Subcutaneous preadipocyte (primary cell): ENCODE results near the gene TTYH2.

DNA sequence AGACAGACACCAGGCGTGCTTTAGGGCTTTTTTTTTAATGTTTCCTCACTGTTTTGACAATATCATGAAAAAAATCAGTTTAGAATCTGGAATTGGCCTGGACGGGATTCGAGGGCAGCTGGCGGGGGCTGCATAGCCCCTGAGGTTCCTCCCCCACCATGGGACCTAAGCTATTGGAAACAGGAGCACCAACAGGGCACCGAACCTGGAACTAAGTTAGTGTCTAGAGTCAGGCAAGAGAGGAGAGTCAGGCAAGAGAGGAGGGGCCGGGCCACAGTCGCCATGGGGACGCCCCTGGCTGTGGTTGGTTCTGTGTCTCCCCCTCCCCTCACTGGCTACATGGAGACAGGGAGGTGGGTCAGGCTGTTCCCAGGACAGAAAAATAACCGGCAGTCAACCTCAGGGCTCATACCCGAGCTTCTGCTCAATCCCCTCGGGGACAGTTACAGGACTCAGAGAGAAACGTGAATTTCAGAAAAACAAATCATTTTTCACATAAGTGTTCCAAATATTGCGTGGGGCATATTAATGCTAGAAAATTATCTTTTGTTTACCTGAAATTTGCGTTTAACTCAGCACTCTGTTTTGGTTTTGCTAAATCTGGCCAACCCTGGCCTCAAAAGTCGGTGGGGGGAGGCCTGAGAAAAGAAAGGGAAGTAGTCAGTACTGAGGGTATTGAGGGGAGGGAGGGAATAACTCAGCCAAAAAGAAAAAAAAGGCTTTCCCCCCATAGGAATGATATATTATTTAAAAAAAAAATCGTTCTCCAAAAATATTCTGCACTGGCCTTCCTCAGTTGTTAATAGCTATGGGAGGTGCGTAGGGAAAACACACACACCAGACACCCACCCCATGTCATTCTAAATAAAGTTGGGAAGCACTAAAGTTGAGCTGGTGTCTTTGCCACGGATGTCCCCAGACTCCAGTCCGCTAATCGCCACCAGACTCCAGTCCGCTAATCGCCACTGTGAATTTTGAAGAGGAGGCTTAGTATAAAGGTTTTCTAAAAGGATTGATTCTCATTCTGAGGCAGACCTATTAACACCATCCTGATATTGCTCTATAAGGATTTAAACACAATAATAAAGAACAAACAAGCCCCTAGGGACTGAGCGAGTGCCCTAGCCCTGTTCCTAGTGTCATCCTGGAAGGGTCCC lies 22.3 kb upstream of the CPSF4L start:
- CAGE, long polyA plus RNA = no peak

DNA sequence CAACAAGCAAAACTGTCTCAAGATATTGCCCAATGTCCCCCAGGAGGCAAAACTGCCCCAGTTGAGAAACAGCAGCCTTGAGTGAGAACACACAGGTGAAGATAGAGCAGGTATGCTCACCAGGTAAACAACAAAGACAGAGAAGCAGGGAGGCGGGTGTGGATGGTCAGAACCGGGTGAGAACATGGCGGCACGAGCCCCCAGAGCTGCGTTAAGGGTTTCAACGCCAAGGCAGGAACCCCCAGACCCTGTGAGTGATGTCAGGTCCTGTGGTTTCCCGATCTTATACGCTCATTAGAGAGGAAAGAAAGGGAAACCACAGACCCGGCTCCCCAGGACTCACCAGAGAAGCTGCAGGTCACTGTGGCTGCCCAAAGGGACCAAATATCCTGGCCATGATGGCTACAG lies 21.2 kb downstream of the CDC42EP4 start:
- CAGE, long polyA plus RNA = no peak

DNA sequence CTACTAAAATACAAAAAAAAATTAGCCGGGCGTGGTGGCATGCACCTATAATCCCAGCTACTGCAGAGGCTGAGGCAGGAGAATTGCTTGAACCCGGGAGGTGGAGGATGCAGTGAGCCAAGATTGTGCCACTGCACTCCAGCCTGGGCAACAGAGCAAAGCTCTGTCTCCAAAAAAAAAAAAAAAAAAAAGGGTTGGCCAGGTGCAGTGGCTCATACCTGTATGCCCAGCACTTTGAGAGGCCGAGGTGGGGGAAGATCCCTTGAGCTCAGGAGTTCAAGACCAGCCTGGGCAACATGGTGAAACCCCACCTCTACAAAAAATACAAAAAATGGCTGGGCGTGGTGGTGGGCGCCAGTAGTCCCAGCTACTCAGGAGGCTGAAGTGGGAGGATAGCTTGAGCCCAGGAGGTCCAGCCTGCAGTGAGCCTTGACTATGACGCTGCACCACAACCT lies 2.9 kb downstream of the CDC42EP4 start:
- CAGE, long polyA plus RNA = no peak

GRCh38 chr17:73645098-73645913 lies 1.1 kb upstream of the SDK2 start:
- CAGE, long polyA plus RNA = no peak

GRCh38 chr17:74012368-74013005 lies 191.0 kb upstream of the RPL38 start:
- CAGE, long polyA plus RNA = no peak

- CAGE, long polyA plus RNA = no peak
Measured at GRCh38 chr17:74163469-74163918, 40.0 kb upstream of the RPL38 start.

- CAGE, long polyA plus RNA = no peak
Measured at GRCh38 chr17:74210187-74210813, 3.1 kb upstream of the TTYH2 start.

GRCh38 chr17:74212432-74212887 lies 911 bp upstream of the TTYH2 start:
- CAGE, long polyA plus RNA = no peak

DNA sequence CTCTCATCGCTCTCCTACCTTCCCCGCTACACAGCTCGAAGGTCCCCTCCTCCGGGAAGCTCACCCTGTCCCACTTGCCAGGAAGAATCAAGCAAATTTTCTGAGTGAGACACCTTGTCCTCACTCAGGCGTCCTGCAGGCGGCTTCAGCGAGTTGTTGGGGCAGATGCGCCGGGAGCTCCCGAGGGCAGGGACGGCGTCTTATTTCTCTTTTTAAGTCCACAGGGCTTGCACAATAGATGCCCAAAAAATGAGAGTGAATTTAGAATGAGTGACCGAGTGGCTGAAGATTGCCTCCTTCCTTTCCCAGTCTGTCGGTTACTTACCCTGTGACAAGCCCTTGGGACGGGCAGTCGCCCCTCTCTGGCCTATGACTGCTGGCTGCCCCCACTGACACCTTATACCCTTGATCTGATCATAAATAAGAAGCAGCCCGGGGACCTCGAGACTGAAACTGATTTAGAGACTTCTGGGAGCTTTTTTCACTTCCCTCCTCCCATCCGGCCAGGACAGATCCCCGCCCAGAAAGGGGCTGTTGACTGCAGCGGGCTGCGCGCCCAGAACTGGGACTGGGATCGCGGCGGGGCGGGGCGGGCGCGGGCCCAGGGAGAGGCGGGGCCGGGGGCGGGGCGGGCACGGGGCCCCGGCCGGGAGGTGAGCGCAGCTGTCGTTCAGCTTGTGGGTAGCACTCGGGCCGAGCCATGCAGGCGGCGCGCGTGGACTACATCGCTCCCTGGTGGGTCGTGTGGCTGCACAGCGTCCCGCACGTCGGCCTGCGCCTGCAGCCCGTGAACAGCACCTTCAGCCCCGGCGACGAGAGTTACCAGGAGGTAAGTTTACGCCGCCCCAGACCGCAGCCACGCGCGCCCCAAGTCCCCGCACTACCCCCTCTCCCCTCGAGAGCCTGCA lies at the start of gene TTYH2:
TTYH2 (plus strand) TSS at position 684 of the 908 bp plus-strand sequence.
- CAGE, long polyA plus RNA = no peak

DNA sequence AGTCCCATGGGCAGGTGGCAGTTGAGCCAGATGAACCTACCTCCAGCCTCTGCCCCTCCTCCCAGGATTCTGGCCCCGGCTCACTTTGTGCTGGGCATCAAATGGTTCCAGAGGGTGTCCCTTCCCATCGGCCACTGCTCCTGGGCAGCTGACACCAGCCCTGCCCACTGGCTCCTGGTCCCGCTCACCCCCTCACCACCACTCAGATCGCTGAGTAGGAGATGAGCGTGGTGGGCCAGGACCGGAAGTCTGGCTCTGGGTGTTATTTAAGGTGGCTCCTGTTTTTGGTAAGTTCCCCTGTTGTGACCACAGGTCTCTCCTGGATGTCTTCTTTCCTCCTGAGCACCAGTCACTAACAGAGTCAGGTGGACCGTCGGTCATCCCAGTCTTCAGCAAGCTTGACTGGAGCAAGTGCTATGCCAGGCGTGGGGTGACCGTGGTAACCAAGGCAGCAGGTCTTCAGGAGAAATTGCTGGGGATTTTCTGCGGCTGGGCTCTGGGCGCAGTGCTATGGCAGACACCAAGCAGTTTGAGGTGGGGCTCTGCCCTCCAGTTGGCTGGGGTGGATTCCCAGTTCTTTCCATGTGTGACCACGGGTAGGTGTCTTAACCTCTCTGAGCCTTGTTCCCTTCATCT lies 2.2 kb downstream of the TTYH2 start:
- CAGE, long polyA plus RNA = no peak

DNA sequence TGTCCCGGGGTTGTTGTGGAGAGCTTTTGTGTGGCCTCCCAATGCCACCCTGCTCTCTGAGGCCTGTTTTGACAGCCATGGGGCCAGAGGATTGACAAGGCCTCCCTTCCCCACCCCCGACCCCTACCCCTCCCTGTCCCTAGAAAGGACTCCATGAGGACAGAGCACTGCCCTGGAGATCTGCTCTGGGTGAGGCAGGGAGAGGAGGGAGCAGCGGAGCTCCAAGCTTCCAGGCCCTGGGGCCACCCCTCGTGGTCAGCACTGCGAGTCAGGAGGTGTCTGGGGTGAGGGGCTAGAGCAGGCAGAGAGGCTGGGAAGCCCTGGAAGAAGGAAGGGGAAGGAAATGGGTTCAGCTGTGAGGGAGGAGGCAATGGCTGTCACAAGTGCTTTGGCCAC lies 28.3 kb upstream of the DNAI2 start:
- CAGE, long polyA plus RNA = no peak

DNA sequence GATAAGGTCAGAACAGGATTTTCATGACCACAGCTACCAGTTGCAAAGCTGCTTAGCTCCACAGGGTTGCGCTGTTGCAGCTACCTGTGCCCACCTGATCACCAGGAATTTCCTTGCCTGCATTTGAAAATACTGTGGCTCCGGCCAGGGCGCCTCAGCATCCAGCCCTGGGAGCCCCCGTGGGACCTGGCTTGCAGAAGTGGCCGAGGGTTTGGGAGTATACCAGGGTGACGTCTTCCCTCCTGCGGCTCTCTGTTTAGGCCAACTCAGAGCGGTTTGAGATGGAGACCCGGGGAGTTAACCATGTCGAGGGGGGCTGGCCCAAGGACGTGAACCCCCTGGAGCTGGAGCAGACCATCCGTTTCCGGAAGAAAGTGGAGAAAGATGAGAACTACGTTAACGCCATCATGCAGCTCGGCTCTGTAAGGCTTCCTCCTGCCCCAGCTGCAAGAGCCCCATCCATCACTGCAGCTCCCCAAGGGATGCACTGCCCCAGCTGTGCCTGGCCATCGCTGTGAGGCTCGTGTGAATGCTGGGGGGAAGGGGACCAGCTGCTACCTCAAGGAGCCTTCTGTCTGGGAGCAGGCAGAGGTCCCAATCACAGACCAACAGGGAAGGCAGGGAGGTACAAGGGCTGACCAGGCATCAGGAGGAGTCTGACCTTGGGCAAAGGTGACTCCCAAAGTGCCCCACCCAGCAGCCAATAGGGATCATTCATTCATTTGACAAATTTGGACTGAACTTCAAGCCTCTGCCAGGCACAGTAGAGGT lies 10.9 kb downstream of the DNAI2 start:
- CAGE, long polyA plus RNA = no peak

DNA sequence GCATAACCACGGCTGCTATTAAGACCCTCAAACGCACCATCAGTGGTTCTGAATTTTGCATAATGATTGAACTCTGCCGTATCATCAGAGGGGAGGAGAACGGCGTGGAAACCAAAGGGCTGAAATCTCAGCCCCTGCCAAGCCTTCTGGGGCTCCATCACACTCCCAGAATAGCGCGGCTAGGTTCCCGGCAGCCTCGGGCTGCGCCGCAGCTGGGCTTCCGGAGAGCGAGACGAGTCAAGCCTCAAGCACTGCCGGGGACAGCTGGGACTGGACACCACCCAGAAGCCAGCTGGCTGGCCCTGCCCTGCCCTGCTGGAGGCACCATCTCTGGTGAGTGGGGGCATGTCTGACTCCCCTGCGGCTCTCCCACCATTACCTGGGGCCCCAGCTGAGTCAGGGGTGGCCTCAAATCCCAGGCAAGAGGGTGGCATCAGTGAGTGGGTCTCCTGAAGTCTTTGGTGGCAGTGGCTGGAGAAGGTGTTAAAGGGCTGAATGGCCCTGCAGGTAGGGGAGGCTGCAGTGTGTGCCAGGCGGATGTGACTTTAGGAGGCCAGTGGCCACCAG lies 7.2 kb upstream of the GPRC5C start:
- CAGE, long polyA plus RNA = no peak

GRCh38 chr17:74430061-74430389 lies 1.9 kb upstream of the GPRC5C start:
- CAGE, long polyA plus RNA = no peak

GRCh38 chr17:74767958-74768787 lies 8.0 kb downstream of the NAT9 start:
- CAGE, long polyA plus RNA = no peak

DNA sequence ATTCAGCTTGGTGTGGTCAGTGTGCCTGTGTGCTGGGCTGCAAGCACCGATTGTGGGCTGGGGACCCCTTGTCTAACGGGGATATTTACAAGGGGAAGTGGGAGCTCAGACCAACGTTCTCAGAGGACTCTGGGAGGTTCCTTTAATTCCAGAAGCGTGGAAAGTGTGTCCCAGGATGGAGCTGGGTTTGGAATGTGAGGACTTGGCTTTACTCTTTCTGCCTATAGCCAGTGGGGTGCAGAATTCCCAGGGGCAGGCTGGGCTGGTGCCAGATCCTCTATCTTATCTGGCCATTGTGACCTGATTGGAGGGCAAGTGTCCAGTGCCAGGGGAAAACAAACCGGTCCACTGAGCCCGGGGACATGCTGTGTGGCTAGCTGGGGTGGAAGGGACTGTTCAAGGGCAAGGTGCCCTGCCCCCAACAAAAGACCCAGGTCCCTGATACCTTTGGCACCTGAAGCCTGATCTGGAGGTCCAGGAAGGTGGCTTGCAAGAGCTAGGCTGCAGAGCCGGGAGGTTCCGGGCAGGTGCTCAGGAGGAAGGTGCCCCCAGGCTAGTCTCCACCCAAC lies 6.5 kb downstream of the NAT9 start:
- CAGE, long polyA plus RNA = no peak

GRCh38 chr17:74791450-74791820 lies 15.1 kb downstream of the TMEM104 start:
- CAGE, long polyA plus RNA = no peak

DNA sequence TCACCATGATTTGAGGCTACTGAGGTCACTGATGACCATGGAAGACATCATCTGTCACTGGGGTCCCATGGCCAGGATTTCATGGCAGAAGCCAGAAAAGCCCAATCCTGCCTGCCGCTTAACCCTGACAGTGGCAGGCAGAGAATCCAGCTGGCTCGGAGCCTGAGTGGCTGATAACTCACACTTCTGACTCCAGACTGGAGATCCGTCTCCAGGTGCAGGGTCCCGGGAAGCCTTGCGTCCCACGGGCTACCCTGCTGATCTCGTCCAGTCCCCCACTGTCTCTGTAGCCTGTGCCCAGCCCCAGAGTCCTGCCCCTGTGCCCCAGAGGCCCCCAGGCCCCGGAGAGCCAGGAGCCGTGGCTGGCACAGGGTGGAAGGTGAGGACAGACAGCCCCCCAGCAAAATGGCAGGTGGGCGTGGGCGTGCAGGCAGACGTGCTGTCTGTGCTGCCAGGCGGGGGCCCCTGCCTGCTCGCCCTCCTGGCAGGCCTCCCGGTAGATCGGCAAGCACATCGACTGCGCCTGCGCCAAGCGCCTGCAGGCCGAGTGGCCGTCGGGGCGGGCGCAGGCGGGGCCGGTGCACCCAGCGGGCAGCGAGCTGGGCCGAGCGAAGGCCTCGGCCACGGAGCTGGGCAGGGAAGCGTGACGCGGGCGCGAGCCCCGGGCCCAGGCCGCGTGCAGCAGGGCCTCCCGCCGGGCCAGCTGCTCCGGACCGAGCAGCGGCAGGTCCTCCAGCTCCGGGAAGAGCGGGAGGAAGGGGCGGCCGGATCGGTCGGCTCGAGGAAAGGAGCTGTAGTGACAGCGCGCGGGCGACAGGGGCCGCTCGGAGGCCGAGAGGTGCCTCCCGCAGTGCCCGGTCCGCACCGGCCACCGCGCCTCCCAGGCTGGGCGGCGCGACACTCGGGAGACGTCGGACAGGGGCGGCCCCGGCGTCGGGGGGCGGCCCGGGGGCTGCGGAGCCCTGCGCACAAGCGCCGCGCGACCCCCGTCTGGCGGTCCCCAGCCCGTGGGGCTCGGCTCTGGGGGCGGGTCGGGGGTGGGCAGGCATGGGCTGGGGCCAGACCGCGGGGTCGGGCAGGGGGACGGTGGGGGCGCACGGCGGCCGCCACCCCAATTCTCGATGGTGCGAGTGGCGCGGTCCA lies 17.1 kb downstream of the GRIN2C start:
- CAGE, long polyA plus RNA = no peak

DNA sequence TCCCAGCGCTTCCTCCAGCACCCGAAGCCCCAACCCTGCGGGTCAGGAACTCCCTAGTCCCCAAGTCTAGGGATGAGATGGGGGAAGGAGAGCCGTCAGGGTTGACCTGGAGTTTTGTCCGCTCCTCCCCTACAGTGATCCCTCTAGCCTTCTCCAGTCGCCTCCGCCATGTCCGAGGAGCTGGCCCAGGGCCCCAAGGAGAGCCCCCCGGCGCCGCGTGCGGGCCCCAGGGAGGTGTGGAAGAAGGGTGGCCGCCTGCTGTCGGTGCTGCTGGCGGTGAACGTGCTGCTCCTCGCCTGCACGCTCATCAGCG lies 348 bp downstream of the OTOP2 start:
- CAGE, long polyA plus RNA = no peak

DNA sequence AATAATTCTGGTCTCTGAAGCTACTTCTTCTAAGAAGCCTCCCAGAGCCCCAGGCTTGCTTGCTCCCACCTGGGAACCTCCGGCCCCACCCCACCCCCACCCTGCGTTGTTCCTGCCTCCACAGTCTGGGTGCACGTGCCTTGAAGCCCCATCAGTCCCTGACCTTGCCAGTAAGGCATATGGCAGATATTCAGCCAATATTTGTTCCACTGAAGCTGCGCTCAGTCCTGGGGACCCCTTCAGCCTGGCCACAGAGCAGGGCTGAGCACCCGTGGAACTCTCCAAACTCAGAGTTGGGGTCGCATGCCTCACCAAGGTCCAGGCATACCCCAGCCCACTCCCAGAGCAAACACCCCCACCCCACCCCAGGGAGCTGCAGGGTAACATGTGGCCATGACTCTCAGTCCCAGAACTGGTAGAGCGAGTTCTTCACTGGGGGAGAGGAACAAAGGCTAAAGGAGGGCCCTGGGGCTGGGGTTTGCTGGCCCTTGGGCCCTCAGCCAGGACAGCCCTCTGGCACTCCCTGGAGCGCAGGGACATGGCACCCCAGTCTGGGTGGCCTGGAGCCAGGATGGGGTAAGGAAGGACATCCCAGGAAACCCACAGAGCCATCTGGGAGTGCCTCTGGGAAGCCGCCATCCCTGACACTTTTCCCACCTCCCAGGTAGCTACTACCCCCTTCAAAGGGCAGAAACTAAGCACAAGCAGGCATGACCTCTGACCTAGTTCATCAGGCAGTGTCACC lies 4.3 kb downstream of the HID1 start:
- CAGE, long polyA plus RNA = no peak